Neutrophil (primary cell): Measurements from ENCODE around the genes SPNS3, PLD2 and KIF1C.

DNA sequence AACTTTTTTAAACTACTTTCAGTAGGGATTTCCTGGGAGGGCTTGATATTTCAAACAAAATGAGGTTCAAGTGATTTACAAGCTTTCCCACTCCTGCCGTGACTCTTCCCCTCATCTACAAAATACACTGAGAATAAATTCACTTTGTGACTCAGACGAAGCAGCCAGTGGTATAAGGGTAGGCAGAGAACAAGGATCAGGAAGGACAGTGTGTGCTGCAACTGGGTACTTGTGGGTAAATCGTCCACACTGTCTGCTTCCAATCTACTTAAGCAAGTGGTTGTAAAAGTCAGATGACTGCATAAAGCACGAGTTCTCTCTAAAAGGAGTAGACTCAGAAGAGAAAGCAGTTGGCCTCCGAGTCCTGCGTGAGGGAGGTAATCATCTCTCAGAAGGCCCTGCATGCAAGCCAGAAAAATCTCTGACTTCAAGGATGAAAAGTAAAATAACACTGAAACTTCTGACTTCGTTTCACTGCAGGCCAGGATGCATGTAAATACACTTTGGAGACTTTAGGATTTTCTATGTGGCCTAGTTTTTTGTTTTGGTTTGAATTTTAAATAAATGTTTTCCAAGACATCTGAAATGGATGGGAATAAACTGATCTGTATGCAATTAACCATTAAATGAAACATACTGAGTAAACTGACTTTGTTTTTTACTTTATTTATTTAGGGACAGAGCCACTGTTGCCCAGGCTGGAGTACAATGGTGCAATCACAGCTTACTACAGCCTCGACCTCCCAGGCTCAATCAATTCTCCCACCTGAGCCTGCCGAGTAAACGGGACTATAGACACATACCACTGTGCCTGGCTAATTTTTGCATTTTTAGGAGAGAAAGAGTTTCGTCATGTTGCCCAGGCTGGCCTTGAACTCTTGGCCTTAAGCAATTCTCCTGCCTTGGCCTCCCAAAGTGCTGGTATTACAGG lies 43.0 kb downstream of the ANKFY1 start:
- PRO-cap = no peak

- PRO-cap = no peak
Measured at GRCh38 chr17:4365475-4366410, 732 bp downstream of the UBE2G1 start.

GRCh38 chr17:4413116-4413758 lies 20.5 kb upstream of the SPNS3 start:
- PRO-cap = no peak

GRCh38 chr17:4433420-4434079 lies at the start of gene SPNS3:
Gene SPNS3 (plus strand): TSS chr17:4433940.
- PRO-cap = no peak

DNA sequence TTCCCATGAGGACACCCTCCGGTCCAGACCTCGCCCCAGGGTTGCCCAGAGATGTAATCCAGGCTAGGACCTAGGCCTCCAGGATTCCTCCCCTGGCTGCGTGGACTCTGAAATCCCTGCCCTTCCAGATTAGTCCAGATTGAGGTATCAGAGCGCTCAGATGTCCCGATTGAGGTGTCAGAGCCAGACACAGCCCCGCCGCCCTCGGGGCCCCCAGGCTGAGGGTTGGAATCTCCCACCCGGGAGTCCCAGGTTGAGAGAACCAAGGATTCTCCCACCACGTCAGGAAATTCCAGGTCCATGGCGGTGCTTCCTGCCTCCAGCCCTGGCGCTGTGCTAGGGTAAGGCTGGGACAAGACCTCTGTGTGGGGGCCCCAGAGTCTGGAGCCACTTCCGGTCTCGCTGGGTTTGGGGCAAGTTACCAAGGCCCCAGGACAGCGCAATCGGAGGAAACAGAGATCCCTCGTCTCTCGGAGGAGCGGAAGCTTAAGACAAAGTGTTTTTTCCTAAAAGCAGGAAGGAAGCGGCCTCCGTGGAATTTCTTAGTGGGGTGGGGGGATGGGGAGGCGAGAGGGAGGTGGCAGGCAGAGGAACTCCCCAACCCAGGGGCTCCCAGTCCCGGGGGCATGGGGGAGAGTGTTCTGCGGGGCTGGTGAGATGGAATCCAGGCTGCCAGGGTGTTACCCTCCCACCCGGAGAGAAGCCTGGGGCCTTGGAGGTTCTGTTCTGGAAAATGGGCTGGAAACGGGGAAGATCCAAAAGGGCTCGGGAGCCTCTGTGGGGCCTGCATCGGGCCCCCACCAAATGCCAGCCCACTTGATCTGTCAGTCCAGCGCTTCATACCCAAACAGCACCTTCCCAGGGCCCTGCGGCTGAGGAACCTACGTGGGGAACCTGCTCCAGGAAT lies 23.8 kb downstream of the MYBBP1A start:
- PRO-cap = no peak

GRCh38 chr17:4538492-4539061 lies 16.6 kb downstream of the MYBBP1A start:
- PRO-cap = no peak

DNA sequence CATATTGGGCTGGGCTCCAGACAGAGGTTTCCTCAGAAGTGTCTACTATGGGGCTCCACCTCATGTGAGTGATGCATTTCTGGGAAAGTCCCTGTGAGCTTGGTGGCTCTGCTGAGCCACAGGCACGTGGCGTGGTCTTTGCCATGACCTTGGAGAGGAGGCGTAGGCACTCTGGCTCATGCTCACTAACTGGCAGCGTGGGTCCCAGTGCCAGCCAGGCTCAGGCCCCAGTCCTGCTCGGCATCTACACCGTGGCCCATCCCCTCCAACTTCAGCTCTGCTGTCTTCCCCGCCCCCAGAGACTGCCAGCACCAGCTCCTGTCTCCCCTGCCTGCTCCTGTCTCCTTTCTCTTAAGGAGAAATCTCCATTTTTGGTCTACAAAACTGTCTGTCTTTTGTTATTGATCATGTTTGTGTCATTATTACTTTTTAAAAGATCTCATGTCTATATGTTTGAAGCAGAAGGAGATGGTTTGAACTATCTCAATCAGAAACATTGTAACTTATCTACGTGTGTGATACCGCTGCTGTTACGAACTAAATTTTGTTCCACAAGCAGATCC lies 10.5 kb upstream of the SMTNL2 start:
- PRO-cap = no peak

GRCh38 chr17:4712365-4713014 lies 2.1 kb downstream of the ARRB2 start:
- PRO-cap = bidirectional peak, plus-strand start at chr17:4712819, minus-strand start at chr17:4712574

GRCh38 chr17:4759774-4760238 lies 11.9 kb upstream of the TM4SF5 start:
- PRO-cap = no peak

GRCh38 chr17:4806782-4807780 lies at the start of gene PLD2:
Gene PLD2 (plus strand): TSS chr17:4807152.
- PRO-cap = bidirectional peak, plus-strand start at chr17:4807167, minus-strand start at chr17:4807010

DNA sequence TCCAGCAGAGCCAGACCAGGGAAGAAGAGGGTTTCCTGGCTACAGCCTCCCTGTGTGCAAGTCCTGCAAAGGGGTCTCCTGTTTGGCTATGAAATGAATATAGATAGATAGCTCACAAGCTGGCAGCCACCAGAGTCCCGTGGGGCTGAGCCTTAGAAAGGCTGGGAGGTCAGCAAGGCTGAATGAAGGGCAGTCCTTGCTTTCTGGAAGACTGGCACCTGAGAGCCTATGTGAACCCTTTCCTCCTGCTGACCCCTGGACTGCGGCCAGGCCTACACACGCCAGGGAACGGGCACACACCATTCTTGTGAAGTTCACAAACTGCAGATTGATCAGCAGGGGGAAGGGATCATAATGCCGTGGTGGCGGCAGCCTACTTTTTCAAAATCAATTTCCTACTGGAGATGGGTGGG lies 1.0 kb upstream of the C17orf107 start:
- PRO-cap = no peak

- PRO-cap = bidirectional peak, plus-strand start at chr17:4901186, minus-strand start at chr17:4900683
Measured at GRCh38 chr17:4900558-4901431, 1.5 kb downstream of the C17orf107 start.

GRCh38 chr17:4901432-4902178 lies 1.3 kb downstream of the CHRNE start:
- PRO-cap = bidirectional peak, plus-strand start at chr17:4901692, minus-strand start at chr17:4901678; bidirectional peak, plus-strand start at chr17:4902067, minus-strand start at chr17:4901763

DNA sequence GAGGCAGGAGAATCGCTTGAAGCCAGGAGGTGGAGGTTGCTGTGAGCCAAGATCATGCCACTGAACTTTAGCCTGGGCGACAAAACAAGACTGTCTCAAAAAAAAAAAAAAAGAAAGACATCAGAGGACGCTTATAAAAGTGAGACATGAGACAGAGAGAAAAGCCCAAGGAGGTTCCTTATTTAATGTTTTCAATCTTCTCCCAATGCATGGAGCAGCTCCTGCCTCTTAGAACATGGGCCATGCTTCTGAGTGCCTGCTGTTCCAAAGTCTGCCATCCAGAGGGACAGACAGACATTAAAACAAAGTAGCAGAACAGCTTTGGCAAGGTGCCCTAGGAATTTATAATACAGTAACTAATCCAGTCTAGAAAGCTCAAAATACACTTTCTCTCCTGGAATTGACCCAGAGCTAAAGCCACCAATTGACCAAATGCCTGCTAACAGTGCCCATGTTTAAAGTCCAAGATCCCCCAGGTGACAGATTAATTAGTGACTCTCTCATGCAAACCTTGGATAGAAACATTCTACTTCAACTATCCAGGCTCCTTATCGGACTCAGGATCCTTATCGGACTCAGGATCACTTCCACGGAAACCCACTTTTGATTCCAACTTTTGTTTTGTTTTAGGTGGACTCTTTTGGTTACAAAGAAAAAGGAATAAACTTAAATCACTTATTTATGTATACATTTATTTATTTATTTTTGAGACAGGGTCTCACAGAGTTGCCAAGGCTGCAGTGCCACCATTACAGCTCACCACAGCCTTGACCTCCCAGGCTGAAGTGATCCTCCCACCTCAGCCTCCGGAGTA lies 11.1 kb upstream of the CHRNE start:
- PRO-cap = no peak

DNA sequence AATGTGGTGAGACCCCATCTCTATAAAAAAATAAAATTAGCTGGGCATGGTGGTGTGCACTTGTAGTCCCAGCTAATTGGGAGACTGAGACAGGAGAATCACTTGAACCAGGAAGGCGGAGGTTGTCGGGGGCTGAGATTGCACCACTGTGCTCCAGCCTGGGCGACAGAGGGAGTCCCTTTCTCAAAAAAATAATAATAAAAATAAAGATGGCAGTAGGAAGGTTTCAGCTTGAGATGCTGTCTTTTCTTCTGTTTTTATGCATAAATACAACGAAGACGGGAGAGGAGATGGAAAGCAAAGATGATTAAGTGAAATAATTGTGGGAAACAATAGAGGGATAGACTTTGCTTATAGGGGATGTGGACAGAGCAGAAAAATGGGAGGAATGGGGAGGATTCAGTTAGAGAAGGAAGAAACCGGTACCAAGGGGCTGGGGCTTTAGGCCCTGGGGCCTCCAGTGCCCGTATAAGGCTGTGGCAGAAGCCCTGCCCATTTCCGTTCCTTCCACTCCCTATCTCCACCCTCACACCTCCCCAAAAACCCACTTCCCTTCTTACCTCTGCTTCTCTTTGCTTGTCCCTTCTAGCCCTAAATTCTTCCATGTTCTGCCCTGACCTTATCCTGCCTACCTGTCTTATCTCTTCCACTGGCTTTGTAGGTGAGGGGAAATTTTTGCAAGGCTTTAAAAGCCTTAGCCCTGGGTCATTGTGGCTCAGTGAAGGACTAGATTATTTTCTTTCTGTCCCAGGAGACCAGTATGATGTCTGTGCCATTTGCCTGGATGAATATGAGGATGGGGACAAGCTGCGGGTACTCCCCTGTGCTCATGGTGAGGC lies 4.0 kb downstream of the RNF167 start:
- PRO-cap = no peak

DNA sequence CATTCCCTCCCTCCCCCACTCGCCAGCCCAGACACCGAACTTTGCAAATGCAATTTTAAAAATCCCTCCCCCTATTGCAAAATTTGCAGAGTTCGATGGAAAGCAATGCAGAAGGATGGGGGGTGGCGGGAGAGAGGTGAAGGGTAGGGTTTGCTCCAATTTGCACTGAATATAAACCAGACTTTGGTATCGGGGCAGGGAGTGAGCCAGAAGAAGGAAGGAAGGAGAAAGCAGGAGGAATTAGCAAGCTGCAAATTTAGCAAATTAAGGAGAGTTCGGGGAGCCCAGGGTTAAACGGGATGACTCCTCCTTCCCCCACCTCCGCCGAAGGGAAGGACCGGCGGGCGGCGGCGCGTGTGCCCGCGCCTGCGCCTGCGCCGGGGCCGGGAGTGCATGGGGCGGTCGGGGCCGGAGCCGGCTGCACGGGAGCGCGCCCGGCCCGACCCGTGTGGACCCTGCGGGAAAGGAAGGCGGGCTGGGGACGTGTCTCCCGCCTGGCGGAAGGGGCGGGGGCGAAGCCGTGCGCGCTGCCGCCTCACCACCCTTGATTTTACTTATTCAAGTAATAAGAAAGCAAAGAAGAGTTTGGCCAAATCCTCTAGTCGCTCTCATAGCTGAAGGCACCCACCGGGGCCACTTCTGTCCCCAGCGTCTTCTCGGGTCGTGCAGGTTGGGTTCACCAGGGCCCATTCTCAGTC lies 444 bp upstream of the PFN1 start:
- PRO-cap = bidirectional peak, plus-strand start at position 110 of the sequence, minus-strand start outside the sequence; unidirectional peak, plus-strand start at position 394 of the sequence

GRCh38 chr17:4975109-4975551 lies 7.5 kb upstream of the SPAG7 start:
- PRO-cap = no peak

DNA sequence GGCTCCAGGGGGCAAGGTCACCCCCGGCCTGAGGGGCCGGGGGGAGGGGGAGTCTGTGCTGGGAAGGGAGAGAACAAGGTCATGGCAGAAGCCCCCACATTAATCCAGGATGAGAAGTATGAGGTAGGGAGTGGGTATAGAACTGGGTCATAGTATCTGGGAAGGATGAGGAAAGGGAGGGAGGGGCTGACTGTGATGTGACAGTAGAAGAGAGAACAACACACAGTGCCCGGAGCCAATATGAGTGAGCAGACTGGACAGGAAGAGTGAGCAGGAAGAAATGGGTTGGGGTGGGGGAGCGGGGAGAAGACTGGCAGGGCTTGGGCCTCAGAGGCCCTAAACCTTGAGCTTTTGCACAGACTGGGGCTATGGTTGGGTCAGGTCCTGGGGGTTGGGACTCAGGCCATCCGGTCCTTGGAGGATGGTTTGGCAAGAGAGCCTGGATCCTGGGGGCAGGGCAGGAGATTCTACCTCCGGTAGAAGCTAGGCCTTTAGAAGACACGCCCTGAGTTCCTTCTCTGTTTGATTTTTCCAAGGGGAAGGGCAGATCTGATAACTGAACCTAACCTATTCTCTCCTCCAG lies 1.2 kb downstream of the CAMTA2 start:
- PRO-cap = no peak

DNA sequence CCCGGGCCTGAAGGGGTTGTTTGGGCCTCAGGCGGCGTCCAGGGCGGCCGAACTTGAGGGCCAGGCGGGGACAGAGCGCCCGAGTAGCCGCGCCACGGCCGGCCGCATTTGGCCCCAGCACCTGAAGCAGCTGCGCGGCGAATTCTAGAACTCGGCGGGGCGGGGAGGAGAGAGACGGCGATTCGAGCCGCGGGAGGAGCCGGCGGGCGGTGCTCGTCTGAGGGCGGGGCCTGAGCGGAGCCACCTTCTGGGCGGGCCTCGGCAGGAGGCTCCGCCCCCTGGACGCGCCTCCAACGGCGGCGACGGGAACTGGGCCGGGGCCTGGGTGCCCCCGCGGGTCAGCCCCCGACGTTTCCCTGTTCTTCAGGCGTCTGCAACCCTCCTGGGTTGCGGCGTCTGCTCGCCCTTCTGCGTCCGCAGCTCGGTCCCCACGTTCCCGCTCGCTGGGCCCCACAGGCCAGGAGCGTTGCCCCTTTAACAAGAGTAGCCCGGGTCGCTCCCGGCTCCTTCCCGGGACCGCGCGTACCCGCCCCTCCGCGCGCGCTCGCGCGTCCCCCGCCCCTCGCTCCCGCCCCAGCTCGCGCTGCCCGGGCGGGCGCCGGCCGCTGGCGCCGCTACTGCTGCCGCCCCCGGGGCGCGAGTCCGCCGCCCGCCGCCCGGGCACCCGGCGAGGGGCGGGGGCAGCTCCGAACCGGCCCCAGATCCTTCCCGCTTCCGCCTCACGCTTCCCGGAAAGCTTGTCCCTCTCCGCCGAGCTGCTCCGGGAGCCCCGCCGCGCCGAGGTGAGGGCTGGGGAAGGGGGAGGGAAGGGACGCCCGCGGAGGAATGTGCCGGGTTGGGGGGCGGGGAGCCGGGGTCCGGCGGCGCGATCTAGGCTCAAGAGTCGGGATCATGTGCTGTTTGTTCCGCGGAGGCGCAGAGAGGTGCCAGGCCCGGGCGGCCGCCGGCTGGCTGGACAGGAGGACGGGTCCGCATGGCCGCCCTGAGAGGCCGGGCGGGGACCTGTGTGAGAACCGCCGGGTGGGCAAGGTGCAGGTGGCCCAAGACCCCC lies at the start of gene KIF1C:
TSS of gene KIF1C (plus strand) at position 576 of the 1,051 bp plus-strand sequence.
- PRO-cap = bidirectional peak, plus-strand start at position 299 of the sequence, minus-strand start at position 146 of the sequence

GRCh38 chr17:5096400-5096816 lies 15.3 kb downstream of the ZNF232 start:
- PRO-cap = no peak